Parotid gland (tissue), 1 donor: ENCODE measurements around the genes EVA1B and GRIK3.

- PRO-cap, result bidirectional peak, plus-strand start at chr1:36307121, minus-strand start at chr1:36306980
Observed at GRCh38 chr1:36306472-36307487, 612 bp downstream of the SH3D21 start.

DNA sequence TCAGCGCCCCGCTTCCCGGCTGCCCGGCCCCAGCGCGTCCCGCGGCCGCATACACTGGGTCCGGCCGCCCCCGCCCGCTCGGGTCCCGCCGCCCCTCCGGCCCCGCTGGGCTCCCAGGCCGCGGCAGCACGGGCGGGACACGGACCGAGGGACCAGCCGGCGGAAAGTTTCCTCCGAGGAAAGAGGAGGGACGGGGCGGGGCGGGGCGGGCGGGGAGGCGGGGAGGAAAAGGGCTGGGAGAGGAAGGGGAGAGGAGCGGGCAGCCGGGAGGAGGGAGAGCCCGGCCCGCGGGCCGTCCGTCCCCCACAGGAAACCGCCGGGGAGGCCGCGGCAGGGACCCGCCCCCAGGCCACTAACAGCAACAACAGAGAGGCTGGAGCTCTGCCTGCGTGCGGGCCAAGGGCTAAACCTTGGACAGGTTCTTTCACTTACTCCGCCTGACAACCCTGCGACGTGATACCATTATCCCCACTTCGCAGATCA lies at the start of gene EVA1B:
TSS of gene EVA1B (minus strand) at position 185 of the 483 bp plus-strand sequence.
- PRO-cap, result bidirectional peak, plus-strand start at position 254 of the sequence, minus-strand start at position 172 of the sequence

- PRO-cap, result no peak
Observed at GRCh38 chr1:36387203-36388066, 1.7 kb upstream of the STK40 start.

DNA sequence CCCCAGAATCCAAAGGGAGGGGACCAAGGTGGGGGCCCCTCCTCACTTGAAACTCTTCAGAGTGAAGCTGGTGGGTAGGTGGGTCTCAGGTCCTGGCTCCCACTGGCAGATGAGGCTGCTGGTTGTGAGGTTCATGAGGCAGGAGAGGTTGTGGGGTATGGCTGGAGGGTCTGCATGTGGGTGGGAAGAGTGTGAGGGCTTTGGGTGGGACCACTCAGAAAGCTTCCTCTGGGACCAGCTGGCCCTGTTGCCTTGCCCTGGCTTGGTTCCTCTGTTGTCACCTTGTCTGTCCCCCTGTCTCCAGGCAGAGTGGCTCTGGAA lies 9.0 kb downstream of the CSF3R start:
- PRO-cap, result no peak

- PRO-cap, result no peak
Observed at GRCh38 chr1:36483142-36483518, 417 bp upstream of the CSF3R start.

GRCh38 chr1:36703713-36704115 lies 221.0 kb upstream of the CSF3R start:
- PRO-cap, result no peak

DNA sequence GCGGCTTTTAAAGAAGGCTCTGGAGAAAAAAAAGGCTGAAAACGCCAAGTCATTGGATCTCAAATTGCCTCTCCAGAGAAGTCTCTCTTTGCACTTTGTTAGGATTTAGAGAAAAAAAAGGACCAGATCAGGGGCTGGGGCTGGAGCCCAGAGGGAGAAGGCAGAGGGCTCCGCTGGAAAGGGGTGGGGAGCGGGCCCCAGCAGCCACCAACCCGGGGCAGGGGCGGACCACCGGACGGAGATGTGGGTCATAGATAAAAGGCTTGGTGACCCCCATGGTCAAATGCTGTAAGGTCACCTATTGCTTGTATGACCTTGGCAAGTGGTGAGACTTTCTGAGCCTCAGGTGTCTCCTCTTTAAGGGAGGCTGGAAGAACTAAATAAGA lies 209.8 kb downstream of the GRIK3 start:
- PRO-cap, result no peak

DNA sequence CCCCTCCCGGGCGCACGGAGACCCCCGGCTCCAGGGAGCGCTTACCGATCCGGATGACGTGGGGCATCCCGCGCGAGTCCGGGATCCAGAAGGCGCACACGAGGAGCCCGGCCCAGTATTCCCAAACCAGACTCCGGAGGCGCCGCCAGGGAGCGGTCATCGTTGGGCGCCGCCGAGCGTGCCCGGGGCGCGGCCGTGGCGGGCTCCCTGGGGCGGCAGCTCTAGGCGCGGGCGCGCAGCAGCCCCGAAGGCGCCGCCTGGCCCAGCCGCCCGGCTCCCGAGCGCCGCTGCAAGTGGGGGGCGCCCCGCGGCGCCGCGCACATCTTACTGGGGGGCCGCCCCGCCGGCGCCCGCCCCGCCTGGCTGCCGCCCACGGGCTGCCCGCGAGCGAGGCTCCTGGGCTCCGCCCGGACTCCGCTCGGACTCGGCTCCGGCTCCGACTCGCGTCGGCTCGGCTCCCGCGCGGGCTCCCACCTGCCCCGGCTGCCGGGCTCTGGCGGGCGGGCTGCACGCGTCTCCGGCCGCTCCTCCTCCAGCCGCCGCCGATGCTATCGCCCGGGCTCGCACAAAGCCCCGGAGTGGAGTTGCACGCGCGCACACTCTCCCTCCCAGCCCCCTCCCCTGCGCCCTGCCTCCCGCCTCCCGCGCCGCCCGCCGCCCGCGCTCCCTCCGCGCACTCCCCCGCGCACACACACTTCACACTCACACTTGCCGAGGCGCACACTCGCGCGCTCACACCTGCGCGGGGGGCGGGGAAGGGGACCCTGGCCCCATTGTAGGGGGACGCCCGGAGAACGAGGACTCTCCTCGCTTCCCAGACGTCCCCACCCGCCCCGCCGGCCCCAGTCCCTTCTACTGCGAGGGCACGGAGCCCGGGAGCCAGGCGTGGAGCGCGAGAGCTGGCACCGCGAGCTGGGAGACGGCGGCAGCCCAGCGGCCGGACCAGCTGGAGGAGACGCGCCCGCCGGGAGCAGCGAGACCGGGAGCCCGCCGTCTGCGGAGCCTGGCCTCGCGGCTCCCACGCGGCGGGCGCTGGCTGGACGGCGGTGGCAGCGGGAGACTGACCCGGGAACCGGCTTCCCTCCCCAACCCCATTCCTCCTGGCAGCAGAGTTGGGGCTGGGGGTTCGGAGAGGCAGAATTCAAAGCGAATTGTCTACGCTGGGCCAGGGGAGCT lies at the start of gene GRIK3:
TSS of gene GRIK3 (minus strand) at position 567 of the 1,176 bp plus-strand sequence.
- PRO-cap, result bidirectional peak, plus-strand start at position 699 of the sequence, minus-strand start at position 544 of the sequence

- PRO-cap, result no peak
Observed at GRCh38 chr1:37454799-37455541, 19.4 kb upstream of the ZC3H12A start.

- PRO-cap, result bidirectional peak, plus-strand start at chr1:37471922, minus-strand start at chr1:37471810
Observed at GRCh38 chr1:37471713-37472027, 2.7 kb upstream of the ZC3H12A start.

DNA sequence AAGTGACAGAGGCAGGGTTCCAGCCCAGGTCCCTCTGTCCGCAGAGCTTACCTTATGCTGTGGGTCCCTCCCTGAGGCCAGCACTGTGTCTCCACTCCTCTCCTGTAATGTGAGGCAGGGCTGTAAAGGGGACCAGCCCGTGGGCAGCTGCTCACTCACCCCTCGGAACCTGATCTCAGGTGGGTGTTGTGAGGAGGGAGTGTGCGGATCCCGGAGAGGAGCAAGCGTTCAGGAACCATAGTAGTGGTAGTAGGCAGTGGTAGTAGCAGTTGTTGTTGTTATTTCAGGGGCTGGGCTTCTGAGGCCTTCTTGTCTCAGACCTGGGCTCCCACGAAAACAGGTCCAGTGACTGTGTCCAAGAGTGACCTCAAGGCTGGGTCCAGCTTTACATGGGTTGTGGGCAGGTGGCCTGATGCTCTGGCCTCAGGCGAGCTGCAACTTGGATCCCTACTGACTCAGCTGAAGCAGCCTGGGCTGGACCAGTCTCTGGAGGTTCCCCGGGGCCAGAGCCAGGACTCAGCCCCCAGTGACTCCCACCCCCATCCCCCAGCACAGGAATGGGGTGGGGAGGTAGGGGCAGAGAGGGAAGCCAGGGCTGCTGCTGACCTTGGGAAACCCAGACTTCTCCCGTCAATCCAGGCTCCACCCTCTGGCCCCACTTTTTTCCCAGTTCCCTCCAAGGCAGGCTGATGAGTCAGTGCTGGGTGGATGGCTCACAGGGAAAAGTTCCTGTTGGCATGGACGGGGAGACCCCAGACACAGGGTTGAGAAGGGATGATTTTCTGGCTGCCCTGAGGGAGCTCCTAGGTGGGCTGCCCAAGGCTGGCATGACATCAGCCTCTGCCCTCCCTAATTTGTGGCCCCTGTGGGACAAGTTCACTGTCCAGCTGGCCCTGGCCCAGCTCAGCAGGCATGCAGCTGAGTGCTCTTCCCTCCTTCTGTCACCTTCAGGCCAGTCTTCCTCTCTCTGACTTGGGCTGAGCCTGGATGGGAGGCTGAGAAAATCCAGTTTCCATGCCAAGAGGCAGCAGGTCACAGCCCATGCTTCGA lies 2.1 kb downstream of the ZC3H12A start:
- PRO-cap, result bidirectional peak, plus-strand start at position 697 of the sequence, minus-strand start at position 624 of the sequence

DNA sequence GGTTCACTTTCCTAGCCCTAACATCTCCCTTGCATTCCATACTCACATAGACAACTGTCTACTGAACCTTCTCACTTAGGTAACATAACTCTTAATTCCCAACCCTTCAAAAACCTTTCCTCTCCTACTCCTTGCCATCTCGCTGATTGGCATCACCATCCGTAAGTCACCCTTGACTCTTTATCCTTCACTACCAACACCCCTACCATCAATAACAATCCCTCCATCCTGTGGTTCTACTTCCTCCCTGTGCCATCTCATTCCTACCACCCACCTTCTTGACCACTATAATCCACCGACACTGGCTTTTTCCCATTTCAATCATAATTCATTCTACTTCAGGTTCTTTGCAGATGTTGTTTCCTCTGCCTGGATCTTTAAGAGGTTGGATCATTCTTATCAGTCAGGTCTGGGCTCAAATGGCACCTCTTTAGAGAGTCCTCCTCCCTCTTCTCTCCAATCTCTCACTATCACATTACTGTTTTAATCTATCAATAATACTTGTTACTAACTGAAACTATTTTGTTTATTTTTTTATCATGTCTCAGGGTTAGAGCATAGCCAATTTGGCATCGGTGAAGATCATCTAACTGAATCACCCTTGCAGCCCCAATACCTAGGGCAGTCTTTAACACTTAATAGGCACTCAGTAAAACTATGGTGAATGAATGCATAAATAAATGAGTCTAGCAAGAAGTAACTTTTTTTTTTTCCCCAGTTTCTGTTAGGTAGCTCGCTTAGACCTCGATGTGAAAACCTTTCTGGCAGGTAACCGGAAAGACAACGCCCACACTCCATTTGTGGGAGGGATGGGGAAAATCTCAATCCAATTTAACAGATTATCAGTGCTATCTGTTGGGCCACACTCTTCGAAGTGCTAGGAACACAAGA lies 962 bp downstream of the SNIP1 start:
- PRO-cap, result no peak

DNA sequence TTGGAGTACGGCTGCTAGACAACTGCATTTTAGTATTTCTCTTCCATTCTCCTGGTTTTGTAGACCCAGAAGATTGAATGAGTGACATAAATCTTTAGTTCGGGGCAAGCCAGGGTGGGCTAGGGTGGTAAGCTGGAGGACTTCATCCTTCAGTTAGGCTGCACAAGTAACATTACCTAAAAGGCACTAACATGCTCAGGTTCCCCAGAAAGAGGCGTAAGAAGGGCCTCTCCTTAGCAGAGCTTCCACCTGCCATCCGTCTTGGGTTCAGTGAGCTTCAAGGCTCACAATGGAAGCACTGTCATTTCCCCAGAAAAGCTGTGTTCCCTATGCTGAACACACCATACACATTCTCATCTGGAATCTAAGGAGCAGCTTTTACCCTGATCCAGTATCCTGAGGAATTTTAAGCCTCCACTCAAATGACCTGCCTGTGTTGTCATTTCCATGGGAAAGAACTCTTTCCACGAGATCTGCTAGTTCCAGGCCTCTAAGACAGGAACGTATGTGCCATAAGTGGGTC lies 9.2 kb downstream of the DNALI1 start:
- PRO-cap, result no peak

- PRO-cap, result no peak
Observed at GRCh38 chr1:37691364-37692063, 802 bp upstream of the CDCA8 start.

- PRO-cap, result no peak
Observed at GRCh38 chr1:37697512-37698084, 5.3 kb downstream of the CDCA8 start.

- PRO-cap, result no peak
Observed at GRCh38 chr1:37752429-37753683, 12.1 kb downstream of the EPHA10 start.

DNA sequence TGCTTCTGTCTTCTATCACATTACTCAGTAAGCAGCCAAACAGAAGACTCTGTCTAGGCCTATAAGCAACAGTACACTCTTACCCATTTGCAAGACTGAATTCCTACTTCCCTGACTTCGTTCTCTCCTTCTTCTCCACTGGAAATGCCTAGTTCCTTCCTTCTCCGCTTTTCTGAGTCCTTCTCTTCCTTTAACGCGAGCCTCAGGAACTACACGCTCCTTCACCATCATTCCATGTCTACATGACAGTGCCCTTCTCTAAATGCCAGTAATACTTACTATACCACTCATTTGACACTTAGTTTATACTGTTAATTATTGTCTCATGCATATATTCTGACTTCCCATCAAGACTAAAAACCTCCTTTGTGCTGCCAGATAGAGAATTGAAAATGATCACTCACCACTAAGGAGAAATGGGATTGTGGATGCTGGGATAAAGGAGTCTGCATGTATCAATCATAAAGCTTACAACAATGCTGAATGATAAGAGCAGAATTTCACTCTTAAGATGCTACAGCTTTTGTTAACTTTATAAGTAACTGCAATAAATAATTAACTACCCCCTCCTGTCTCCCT lies 15.1 kb downstream of the MTF1 start:
- PRO-cap, result no peak

DNA sequence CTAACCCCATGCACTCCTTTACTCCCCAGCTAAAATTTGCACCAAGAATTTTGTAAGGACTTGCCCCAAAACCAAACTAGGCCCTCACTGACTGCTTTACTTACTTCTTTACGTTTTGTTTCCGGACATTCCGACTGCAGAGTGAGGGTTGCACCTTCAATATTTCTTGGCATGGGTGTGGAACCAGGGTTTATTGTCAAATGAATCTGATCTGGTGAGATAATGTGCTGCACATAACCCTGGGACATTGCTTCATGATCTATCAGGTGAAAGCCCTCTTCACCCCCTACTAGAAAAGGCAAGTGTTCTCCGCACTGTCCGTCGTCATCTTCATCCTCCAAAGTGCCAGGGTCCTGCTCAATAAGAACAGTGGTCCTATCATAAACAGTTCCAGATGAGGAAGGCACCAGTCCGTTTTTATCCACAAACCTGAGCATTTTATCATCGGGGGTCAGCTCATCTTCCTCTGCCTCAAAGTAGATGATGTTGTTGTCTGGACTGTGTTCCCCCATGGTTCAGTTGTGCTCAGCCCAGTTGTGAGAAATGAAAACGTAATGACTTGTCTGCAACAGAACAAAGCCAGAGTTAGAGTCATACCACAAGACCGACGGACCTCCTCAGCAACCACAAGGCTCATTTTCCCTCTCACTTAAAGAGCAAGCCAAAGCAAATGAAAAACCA lies 2.1 kb downstream of the MTF1 start:
- PRO-cap, result no peak

DNA sequence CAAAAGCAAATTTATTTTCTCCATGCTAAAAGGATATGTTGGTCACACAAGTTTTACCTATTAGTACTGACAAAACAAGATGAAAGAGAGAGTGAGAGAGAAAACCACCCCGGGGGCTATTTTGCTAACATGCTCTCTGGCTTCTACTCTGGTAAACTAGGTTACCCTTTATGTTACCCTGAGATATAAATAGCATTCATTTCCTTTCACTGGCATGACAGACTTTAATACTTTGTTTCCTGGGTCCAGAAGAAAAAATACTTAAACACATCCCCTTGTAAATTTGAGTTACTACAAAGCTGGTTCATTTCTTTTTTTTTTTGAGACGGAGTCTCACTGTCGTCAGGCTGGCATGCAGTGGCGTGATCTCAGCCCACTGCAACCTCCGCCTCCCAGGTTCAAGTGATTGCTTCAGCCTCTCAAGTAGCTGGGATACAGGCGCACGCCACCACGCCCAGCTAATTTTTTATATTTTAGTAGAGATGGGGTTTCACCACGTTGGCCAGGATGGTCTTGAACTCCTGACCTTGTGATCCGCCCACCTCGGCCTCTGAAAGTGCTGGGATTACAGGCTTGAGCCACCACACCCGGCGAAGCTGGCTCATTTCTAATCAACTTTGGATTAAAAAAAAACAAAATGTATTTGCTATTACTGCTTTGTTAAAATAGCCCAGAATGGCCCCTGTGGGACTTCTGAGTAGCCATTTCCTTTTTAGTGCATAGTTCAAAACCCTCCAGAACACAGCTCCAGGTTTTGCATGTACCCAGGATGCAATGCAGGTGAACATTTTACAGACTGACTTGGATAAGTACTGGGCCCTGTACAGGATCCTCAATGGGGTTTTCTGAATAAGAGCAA lies 20.6 kb downstream of the INPP5B start:
- PRO-cap, result no peak

GRCh38 chr1:37930182-37931066 lies 16.4 kb downstream of the INPP5B start:
- PRO-cap, result no peak